Tibial artery (tissue), 1 donor: ENCODE measurements around a stretch of chr2.

DNA sequence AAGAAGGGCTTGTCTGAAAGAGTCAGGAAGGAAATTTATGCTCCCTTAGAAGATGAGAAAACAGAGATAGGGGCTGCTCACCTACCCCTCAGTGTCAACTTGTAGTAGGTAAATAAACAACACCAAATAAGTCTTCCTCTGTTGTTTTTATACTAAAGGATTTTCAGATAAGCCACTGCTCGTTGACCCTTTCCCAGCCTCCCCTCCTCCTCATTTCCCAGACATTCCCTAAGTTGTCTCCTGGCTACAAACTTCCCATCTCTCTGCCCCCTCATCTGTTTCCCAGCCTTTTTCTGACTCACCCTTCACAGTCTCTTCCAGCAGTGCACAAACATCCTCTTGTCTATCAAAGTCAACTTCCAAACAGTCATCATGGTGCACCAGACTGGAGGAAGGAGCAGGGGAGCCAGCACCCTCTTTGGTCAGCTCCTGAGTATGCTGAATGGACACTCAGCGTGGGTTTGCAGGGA, 26.5 kb upstream of the SPRED2 start:
- PRO-cap = no peak

DNA sequence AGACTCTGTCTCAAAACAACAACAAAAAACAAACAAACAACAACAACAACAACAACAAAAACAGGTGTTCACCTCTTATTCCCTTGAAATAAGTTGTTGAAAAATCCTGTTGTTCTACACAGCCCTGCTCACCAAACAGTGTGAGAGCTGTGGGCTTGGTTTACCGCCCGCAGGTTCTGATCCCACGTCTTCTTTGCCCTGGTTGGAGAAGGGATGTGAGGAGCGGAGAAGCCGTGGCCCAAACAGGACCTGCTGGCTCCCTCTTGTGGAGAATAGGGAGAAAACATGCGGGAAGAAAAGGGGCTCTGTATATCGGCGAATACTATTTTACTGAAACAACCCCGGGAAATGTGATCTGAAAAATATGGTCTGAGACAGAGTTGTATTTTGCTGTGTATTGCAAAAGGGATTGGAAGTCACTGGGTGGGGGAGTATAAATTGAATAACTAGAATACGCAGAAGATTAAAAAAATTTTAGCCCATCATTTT, 120.8 kb upstream of the SPRED2 start:
- PRO-cap = no peak

DNA sequence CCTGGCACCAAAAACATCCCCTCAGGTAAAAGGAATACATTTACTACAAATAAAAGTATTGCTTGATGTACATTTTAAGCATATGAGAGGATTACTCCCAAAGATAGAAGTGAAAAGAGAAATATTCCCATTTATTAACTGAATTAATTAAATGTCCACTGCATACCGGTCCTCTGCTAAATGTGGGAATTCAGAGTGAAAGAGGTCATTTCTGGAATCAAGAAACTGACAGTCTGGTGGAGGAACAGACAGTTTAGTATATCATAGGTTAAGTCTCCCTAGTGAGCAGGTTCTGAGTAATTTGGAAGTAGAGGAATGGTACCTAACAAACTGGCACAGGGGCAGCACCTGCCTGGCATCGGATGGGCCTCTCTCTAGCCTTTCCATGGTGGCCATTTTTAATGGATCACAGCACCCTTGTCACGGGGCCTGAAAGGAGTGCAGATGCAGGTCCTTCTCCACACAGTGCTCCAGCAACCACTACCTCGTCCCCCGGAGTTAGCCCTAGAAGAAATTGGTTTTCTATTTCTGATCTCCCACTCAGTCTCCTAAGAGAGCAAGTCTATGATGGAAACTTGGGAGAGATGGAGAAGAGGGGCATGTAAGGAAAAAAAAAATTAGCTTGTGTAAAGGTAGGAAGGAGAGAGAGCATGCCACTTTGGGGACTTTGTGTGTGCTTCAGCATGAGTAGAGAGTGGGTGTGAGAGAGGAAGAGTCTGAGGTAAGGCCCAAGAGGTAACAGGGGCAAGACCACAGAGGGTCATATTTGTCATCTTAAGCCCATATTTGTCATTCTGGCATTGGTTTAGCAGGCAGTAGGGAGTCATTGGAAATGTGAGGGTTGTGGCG, 41.6 kb downstream of the MEIS1 start:
- PRO-cap = no peak

DNA sequence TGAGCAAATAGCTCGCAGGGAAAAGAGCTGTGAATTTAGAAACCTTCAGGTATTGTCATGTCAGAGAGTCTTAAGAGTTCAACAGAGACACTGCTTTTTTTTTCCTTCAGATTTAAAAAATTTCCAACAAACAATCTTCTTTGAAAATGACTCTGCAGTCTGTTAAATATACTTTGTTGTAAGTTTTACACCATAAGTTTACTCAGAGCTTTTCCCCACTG, 118.6 kb downstream of the MEIS1 start:
- PRO-cap = no peak

- PRO-cap = no peak
Observed at GRCh38 chr2:66561875-66562561, 127.1 kb downstream of the MEIS1 start.

GRCh38 chr2:66839712-66840546, 405.0 kb downstream of the MEIS1 start:
- PRO-cap = no peak

DNA sequence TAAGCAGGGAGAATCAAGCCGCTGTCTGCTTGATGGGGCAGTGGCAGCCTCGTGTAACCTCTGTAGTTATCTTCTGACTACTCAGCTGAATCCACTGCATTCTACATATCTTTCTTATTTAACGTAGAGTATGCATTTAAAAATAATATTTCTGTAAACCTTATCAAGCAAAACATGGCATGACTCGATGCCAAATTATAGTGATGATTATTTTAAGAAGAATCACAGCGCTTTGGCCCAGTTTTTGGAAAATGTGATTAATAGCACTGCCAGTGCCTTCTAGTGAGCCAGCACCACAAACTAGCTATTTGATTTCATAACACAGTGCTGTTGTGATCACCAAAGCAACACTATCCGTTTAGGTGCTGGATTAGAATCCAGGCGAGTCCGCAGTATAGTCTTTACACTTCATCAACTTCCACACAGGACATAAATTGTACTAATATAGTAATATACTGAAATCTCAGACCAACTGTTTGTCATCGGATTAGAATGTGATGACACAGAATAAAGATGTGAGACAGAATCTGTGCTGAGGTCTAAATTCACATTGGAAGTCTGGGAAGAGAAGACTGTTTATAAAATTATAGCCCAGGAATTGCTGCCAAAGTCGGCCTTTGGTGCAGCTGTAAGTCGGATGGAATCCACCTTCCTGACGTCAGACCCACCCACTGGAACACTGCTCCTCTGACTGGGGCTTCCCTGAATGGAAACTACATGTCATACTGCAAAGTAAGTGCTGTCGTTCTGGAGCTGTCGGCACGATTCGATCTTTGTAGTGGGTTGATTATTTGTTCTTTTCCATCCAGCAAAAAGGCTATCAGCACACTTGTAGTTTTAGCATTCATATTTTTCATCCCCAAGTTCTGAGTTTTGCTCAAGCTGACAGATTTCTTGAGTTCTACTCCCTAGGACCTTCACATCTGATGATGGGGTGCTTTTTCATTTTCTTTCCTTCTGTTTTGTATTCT, 136.4 kb upstream of the ETAA1 start:
- PRO-cap = no peak

- PRO-cap = no peak
Observed at GRCh38 chr2:67650624-67651268, 253.6 kb downstream of the ETAA1 start.

DNA sequence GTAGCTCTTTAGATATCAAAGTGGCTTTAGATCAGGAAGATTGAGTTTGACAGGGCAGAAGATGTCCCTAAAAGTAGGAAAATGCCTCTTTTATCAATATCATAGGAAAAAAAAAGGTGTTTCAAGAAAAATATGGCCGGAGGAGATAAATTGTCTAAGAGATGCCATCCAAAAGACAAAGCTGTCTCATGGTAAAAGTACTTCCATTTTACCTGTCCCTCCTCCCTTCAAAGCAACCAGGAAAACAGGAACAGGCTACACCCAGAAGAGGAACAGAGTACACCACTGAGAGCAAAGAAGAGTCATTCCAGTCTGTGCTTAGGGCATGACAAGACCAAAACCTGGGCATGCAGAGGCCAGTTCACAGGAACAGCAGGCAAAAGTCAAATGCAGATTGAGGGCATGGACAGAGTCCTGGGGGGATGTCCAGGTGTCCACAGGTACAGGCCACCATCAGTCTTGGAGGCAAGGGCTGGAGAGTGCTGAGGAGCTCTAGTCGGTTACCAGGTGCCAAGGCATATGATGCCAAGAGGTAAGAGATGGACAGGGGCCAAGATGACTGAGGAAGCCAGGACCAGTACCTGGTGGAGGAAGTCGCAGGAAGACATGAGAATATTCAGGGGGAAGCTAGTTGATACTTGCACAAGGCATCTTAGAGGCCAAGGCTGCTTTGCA, 23.7 kb downstream of the PLEK start:
- PRO-cap = no peak

GRCh38 chr2:68394700-68395153, 29.6 kb downstream of the PLEK start:
- PRO-cap = no peak

- PRO-cap = no peak
Observed at GRCh38 chr2:68594629-68595426, 48.6 kb upstream of the PROKR1 start.

DNA sequence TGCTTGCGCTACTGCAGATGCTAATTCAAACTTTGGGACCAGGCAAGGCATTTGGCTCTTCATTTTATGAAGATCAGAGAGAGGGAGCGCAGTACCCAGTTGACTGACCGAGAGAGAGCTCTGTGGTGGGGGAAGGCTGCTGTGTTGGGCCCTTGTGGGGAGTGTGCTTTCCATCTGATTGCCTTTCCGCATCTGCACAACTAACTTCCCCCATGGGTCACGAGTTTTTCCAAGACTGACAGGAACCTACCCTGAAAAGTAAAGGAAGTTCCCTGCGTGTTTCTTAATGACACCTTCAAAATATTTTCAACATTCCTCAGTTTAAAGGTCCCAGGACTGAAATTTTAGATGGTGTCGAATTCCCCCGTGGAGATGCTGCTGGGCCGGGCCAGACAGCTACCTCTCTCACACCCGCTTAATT, 2.5 kb upstream of the ARHGAP25 start:
- PRO-cap = no peak

- PRO-cap = no peak
Observed at GRCh38 chr2:68779537-68779969, 44.9 kb downstream of the ARHGAP25 start.

DNA sequence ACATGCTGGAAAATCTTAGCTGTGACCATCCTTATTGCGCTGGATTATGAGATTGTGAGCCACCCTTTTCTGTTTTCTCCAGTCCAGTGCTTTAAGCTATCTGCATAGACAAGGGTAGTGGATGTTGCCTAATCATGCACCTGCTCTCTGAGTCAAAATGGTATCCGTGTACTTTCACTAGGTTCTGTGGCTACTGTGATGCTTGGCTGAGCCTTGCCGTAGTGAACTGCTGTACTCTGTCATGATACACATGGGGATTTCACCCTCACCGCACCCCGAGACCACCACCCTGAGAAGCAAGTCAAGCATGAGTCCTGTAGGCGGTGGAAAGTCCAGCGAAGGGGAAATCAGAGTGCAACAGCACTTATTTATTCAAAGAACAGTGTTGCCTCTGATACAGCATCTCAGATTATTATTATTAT, 55.0 kb downstream of the ARHGAP25 start:
- PRO-cap = no peak

DNA sequence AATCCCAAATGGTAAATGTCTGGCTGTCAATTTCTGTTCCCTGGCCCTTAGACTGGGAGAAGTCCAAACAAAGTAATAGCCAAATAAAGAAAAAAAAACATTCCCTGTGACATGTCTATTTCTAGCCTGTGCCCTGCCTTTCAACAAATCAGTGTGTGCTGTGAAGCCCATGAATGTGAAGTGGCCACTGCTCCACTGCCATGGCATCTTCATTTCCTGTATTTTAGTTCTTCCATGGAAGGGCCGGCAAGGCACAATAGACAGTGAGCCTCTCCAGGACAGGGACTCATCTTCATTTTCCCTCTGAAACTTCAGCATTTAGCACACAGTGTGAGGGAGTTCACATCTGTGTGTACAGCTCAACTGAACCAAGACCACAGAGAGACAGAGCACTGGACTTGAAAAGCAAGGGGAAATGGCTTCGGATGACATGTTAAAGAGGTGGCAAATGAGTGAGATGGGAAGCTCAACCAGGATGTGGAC, 140.0 kb downstream of the ANTXR1 start:
- PRO-cap = no peak

- PRO-cap = no peak
Observed at GRCh38 chr2:69271877-69272212, 115.2 kb downstream of the GFPT1 start.

GRCh38 chr2:69306095-69306768, 80.8 kb downstream of the GFPT1 start:
- PRO-cap = no peak

DNA sequence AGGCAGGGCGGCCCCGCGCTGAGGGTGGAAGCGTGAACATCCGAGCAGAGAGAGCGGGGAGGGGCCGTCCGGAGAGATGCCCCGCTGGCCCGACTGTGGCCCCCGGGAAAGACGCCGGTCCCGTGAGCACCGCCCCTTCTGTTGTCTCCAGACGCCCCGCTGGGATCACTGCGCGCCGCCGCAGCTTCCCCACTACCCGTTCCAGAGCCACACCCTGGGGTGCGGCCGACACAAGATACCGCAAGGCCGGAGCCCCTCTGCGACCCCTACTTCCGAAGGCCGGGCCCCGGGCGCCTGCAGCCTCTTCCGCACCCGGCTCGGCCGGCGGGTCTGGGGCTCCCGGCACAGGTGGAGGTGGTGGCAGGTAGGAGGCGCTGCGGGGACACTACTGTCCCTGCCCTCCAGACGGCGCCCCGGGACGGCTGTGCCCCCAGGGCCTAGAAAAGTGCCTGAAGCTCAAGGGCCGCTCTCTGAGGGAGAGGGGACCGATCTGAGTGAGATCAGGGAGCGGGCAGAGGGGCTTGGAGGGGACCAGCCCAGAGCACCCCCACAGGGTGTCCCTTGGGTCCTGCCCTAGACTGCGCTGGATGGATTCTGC, 80.2 kb downstream of the GFPT1 start:
- PRO-cap = bidirectional peak, plus-strand start at position 210 of the sequence, minus-strand start at position 97 of the sequence

DNA sequence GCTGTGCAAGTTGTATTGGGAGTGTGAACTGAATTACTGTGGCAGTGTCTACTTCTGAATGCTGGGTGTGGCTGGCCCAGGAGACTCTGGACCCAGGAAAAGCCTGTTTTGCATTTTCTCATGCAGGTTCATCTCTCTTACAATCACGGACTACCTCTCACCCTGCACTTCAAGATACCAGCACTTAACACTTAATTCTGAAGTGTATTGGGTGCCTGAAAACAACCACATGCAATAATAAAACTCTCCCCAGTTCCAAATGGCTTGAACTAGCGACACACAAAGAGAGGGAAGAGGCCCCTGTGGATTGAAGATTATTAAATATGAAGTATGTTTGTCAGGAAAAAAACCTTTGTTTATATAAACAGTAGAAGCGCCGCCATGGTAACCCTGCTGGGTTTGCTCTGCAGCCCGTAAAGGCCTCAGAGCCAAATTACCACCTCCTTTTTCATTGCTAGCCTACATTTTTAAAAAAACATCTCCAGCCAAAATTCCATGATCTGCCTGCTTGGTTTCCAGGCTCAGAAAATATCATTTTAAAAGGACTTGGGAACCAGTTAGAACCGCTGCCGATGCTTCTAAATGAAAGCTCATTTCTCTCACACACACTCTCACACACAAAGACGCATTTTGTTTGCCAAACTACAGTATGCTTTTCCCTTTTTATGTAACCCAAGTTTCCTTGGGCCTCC, 77.4 kb downstream of the GFPT1 start:
- PRO-cap = no peak

DNA sequence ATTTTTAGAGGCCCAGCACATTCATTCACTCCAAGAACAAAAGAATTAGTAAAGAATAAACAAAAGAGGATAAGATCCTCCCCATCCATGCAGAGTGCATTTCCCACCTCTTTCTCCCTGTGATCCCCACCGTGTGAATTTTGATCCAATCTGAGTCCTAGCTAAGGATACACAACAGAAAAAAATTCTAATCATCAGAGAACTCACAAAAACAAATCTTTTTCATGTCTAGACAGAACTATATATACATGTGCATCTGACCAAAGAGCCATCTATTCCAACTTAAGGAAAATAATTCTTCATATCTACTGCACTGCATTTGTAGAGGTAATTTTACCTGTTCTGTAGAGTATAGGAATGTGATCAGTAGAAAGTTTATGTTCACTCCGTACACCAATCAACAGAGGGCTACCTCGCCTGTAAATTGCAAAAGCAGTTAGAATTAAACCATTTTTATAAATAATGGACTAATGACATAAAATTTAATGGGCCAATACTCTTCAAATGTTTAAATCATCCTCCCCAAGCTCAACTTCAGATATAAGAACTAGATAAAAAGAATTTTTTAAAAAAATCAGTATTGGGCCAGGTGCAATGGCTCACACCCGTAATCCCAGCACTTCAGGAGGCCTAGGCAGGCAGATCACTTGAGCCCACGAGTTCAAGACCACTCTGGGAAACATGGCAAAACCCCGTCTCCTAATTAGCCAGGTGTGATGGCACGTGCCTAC, 32.7 kb downstream of the GFPT1 start:
- PRO-cap = no peak